Cardiac ventricle fibroblast (primary cell): ENCODE measurements around a stretch of chr12.

DNA sequence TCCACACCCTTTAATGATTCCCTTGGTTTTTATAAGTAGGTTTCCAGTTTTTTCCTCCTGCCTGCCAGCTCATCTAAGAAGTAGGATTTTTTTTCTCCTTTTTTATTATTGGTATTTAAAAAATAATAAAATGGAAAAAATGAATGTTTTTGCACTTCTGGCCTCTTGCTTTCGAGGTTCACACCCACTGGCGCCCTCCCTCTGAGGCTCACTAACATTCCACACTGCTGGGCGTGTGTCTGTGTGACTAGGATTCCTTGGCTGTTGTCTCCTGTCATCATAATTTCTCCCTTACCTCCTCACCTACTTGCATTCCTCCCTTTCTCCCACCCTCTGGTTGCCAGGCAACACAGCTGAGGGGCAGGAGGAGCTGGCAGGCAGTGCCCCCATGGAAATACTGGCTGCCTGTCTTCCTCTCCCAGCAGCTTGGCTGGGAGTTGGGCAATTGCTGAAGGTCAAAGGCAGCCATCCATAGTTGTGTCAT lies 24.7 kb upstream of the EMP1 start:
- RAMPAGE, long total RNA, result no peak

GRCh38 chr12:13172697-13174045 lies 23.4 kb upstream of the EMP1 start:
- RAMPAGE, long total RNA, result no peak

DNA sequence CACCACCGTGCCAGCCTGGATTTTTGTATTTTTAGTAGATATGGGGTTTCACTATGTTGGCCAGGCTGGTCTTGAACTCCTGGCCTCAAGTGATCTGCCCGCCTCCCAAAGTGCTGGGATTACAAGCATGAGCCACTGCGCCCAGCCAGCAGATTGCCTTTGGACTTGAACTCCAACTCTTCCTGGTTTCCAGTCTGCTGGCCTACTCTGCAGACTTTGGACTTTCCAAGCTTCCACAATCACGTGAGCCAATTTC lies 54.9 kb downstream of the EMP1 start:
- RAMPAGE, long total RNA, result no peak

DNA sequence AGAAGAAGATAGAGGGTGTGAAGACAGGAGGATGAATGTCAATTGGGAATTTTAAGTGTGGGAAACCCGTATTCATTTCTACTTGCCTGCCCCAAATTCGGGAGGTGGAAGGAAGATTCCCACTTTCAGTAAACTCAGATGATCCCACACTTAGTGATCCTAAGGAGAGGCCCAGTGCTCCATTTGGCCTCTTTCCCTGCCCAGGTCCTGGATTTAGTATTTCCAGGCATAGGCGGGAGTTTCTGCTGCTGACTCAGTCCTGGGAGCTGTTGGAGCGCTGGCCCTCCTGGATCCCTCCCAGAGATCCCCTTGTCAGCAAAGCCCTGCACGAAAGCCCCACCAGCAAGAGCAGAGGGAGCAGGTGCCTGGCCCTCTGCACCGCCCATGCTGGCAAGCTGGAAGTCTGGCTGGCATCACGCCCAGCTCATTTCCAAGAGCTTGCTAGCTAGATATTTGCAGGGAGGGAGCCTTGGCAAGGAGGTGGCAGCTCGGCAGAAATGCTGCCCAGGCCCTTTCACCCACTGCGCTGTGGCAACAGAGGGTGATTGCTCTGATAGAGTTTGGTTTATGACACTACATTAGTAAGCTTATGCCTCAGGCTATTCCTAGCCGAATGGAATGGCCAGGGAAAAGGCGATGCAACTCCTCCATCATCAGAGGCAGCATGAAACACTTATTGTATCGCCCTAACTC lies 193.8 kb downstream of the EMP1 start:
- RAMPAGE, long total RNA, result no peak

DNA sequence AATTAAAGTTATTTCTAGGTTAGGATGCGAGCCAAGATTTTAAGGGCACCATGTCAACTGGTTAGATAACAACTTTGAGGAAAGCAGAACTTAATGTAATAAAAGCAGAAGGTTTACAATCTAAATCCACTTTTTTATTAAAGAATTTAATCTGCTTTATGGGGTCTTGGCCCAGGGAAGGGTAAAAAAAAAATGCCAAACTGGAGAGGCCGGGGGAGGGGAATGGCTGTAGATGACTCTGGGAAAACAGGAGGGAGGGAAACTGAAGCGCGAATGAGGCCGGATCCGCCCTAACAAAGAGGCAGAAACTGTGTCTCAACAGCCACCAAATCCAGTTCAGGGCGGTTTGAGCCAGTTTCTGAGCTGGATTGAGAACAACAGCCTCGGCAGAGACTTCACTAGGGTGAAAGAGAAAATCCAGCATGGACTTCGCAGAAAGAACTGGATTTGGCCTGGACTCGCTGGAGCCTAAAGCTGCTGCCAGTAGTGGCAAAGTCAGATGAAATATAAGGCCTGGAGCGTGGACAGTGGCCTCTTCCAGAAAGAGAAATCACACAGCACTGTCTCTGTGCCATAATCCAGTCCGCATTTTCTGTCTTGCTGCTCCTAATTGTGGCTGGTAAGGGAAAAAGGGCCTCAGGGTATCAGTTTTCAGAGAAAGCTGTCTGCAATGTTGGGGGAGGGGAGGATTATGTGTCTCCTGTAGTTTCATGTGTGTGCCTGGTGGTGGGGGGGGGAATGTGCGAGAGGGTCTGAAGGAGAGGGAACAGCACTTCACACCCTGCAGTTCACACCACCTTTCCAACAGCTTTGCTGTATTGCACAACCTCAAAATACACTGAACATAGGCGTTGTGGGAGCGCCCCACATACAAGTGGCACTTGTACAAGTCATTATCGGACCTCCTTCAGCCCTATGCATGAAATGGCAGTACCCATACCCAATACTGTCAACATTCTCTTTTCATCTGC lies 107.8 kb upstream of the ATF7IP start:
- RAMPAGE, long total RNA, result no peak

DNA sequence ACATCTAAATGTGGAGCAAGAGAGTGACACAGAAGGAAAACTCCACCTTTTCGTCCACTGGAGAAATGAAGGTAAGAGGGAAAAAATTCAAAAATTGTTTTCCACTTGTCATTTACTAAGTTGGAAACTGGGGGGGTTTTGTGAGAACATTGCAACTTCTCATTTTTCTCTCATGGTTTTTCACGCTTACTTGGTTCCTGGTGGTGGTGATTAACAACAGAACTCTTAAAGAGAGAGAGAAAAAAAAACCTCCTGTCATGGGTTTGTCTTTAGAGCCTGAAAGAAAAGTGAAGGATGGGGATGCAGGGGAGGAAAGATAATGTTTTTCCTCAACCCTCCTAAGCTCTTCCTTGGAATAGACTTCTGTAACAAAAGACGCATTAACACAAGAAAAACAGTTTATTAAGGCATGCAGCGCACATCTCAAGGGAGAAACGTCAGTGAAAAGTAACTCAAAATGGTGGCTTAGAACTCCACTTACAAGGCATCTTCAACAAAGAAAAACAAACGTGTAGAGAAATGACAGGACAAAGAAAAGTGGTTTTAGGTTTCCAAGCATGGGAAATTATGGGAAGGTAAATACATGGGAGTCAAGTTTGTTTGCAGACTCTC lies 81.9 kb upstream of the ATF7IP start:
- RAMPAGE, long total RNA, result no peak

DNA sequence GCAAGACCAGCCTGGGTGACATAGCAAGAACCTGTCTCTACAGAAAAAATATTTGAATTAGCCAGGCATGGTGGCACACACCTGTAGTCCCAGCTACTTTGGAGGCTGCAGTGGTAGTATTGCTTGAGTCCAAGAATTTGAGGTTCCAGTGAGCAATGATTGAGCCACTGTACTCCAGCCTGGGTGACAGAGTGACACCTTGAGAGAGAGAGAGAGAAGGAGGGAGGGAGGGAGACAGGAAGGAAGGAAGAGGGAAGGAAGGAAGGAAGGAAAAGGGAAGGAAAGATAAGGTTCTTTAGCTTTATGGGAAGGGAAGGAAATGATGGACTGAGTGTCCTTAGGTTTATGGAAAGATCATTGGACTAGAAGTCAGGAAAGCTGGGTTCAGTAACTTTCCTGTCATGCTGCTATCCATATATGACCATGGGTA lies 69.4 kb downstream of the ATF7IP start:
- RAMPAGE, long total RNA, result no peak

GRCh38 chr12:14460430-14461280 lies 95.2 kb downstream of the ATF7IP start:
- RAMPAGE, long total RNA, result no peak

DNA sequence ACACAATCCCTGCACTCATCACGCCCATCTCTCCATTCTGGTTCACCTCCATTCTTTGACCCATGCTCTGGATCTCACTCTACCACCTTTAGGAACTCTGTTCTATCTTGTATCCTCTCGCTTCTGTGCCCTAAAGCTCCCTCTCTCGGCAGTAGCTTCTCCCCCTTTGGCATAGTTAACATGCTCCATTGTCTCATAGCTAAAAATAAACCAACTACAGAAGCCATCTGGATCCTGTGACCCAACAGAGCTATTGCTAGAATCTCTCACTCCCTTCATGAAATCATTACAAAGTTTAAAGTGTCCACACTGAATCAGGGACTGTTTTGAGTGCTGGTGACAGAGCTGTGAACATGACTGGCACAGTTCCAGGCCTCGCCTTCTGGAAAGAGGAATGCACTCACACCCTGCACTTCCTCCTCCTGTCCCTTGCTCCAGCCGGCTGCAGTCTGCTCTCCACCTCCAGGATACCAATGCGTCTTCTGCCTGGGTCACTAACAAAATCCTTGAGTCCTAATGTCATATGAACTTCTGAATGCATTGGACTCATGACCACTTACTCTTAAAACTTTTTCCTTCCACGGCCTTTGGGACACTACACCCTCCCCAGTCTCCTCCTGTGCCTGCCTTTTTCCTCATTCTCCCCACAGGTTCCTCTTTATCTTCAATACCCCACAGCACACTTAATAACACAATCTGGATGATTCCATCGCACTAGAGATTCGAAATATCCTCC lies 13.3 kb downstream of the PLBD1 start:
- RAMPAGE, long total RNA, result no peak

- RAMPAGE, long total RNA, result no peak
Observed at GRCh38 chr12:14771312-14772420, 735 bp upstream of the H4C16 start.

- RAMPAGE, long total RNA, result no peak
Observed at GRCh38 chr12:14775075-14775809, 1.0 kb downstream of the H2AJ start.

DNA sequence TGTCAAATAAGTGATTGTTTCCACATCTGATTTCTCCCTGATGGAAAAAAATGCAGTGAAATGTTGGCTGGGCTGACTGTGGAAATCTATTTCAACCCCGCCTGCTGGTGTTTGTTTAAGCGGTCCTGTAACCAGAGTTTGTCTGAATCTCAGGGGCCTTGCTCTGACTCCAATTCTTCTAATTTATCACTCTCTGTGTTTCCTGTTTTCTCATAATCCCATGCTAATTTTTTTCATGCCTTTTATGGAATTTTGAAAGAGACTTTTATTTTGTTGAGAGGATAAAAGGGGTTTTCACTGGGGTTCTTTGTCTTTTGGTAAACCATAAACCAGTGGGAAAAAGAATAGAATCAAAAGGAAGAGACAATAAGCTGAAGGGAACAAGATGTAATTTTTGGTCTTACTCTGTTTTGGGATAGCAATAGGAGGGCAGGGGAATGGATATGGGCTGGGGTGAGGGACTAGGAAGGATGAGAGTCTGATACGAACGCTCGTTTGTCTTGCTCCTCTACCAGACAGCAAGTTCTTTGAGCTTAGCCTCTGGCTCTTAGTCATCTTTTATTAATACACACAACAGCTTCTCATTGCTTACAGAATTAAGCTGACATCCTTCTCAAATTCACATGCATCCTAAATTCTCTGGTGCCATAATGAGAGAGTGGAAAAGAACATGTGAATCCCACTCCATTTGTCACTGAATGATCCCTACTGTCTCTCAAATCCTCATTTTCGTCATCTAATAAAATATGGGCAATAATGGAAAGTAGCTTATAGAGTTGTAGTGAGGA lies 8.1 kb upstream of the MGP start:
- RAMPAGE, long total RNA, result no peak

GRCh38 chr12:14957533-14957874 lies 3.9 kb downstream of the ARHGDIB start:
- RAMPAGE, long total RNA, result no peak

GRCh38 chr12:14958718-14959128 lies 2.7 kb downstream of the ARHGDIB start:
- RAMPAGE, long total RNA, result no peak

- RAMPAGE, long total RNA, result no peak
Observed at GRCh38 chr12:14968526-14968813, 4.4 kb upstream of the PDE6H start.

DNA sequence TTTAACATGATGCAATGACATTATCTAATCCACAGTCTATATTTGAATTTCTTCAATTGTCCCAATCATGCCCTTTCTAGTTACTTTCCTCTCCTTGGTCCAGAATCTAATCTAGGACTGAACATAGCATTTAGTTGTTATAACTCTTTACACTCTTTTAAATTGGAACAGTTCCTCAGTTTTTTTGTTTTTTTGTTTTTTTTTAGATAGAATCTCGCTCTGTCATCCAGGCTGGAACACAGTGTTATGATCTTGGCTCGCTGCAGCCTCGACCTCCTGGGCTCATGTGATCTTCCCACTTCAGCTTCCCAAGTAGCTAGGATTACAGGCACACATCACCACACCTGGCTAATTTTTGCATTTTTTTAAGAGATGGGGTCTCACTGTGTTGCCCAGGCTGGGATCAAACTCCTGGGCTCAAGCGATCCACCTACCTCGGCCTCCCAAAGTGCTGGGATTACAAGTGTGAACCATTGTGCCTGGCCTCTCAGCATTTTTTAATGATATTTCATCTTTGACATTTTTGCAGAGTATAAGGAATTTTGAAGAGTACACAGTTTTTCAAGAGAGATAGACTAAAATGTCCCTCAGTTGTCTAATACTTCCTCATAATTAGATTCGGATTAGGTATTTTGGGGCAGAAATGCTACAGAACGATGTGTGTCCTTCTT lies 63.0 kb downstream of the RERG start:
- RAMPAGE, long total RNA, result no peak

DNA sequence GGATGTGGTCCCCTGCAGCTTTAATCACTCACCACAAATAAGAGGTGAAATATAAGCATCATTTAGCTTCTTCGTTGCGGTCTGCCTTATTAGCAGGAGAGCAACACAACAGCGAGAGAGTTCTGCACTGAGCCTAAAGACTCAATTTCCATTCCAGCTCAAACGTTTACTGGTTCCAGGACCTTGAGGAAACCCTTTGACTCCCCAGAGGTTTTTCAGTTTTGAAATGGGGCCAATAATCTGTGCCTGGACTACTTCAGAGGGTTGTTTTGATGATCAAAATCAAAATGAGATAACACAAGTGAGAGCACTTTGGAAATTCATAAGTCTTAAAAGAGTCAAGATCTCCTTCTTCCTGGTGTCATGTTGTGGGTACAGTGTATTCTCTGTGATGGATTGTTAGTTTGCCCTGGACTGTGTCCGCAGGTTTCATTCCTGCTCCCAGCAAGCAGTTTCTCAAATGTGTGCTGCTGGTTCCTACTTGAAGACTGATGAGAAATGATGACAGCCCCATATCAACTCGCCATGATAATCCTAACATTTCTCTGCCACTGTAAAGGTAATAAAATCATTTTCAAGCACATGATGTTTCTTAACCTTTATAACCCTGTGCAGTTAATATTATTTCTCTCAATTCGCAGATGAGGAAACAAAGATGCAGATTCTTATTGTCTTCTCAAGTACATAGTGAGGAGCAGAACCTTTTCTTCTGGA lies 52.9 kb downstream of the RERG start:
- RAMPAGE, long total RNA, result no peak

DNA sequence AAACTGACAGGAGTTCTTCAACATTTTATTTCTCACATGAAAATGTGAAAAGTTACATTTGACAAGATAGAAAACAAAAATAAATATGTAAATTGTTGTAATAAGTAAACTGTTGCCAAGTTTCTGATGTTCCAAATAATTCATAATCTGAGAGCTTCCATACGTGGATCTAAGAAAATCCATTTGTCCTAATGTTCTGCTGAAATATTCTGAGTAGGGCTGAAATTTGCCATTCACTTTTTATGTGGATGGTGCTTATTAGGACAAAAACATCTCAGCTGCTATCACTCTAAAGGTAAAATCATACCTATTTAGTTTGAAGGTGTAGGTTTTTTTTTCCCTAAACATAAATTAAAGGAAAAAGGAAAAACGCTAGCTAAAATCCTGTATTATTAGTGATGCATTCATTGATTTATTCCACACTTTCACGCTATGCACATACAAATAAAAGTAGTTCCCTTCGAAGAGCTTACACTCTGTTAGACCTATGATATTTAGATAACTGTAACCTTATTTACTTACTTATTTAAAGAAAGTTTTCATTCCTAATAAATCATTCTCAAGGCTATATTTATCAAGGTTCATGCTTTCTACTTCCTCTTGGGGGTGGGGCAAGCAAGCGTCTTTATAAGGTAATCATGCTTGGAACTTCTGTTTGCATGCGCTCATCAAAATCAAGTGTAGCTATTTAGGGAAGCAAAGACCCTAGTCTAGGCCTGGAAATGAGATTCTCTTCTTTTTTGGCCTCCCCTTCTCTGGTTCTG lies 1.0 kb downstream of the RERG start:
- RAMPAGE, long total RNA, result no peak

GRCh38 chr12:15223617-15224123 lies 2.5 kb upstream of the RERG start:
- RAMPAGE, long total RNA, result no peak

- RAMPAGE, long total RNA, result no peak
Observed at GRCh38 chr12:15563793-15564224, 225.4 kb downstream of the EPS8 start.